Fibroblast of villous mesenchyme (primary cell): ENCODE measurements around the genes NAT16 and MOGAT3.

DNA sequence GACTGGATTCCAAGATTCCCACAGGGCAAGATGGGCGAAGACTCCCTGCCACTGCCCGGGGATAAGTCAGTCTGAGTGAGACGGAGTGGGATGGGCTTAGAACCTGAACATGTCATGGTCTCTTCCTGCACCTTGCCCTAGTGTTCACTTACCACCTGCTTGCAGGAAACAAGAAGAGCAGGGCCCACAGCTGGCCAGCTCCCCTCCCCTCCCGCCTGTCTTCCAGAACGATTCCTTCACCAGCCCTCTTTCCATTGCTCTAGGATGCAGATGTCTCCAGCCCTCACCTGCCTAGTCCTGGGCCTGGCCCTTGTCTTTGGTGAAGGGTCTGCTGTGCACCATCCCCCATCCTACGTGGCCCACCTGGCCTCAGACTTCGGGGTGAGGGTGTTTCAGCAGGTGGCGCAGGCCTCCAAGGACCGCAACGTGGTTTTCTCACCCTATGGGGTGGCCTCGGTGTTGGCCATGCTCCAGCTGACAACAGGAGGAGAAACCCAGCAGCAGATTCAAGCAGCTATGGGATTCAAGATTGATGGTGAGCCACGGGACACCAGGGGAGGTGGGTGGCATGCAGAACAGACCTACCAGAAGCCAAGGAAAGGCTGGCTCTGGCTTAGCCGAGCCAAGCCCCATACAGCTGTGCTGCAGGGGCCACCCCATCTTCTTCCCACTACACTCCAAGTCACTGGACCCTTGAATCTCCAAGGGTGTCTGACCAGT lies 1.4 kb downstream of the SERPINE1 start:
- CAGE, long polyA plus RNA = no peak

GRCh38 chr7:101180014-101180480 lies at the start of gene NAT16:
Gene NAT16, minus strand, starts transcription at chr7:101180293.
- CAGE, long polyA plus RNA = no peak

DNA sequence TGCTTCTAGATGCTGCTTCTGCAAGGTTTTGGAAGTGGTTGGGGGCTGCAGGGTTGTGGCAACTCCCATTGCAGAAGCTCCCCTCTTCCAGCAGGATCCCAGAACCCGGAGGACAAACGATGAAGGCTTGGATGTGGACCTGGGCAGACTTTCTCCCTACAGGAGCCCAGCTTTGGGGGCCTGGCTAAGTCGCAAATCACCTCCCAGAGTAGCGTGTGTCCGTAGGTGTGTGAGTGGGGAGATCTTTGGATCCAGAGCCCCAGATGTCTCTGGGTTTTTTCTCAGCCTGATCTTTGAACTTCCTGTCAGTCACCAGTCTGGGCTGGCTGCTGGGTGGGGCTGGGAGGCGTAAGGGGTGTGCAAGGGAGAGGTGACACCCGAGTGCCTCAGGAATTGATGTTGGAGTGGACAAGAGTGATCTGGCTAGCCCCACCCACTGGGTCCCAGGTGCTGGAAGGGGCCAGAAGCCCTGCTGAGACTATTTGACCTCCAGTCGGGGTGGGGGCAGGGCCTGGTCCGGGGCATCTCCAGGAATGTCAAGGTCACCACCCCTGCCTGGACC lies at the start of gene MOGAT3:
Gene MOGAT3, minus strand, starts transcription at position 251 of the 562 bp plus-strand sequence.
- CAGE, long polyA plus RNA = no peak

DNA sequence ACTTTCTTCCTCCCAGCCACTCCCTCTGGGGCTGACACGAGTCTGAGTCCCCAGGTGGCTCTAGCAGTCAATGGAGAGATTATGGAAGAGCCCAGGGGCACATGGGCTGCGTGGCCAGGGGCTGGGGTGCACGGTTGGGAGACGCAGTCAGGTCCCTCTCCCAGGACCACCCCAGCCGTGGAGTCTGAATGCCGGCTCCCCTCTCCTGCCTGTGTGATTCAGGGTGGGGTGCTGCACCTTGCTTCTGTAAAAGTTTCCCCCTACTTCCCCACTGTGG lies 1.9 kb downstream of the CLDN15 start:
- CAGE, long polyA plus RNA = no peak

GRCh38 chr7:101238424-101238682 lies 751 bp upstream of the CLDN15 start:
- CAGE, long polyA plus RNA = no peak

- CAGE, long polyA plus RNA = no peak
Observed at GRCh38 chr7:101243549-101244529, 1.0 kb downstream of the FIS1 start.

DNA sequence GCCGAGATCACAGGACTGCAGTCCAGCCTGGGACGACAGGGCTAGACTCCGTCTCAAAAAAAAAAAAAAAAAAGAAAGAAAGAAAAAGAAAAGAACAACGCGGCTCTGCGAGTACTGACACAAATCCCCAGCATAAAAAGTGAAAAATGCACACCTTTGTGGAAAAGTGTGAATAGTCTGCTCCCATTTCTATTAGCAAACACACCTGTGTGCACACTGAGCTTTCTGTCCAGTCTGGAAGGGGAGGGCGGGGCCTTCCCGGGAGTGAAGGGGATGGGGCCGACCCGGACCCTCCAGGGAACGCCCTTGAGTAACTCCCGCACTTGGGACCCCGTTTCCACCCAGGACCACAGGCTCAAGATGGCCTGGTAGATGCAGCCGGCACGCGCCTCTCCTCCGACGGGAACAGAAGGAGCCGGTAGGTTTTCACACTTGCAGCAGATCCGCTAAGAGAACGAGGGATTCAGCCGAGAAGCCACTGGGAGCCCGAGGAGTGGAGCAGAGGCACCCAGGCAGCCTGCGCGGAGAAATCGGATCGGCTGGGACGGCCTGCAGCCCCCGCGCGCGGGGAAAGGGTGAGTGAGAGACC lies 22.2 kb downstream of the IFT22 start:
- CAGE, long polyA plus RNA = no peak

DNA sequence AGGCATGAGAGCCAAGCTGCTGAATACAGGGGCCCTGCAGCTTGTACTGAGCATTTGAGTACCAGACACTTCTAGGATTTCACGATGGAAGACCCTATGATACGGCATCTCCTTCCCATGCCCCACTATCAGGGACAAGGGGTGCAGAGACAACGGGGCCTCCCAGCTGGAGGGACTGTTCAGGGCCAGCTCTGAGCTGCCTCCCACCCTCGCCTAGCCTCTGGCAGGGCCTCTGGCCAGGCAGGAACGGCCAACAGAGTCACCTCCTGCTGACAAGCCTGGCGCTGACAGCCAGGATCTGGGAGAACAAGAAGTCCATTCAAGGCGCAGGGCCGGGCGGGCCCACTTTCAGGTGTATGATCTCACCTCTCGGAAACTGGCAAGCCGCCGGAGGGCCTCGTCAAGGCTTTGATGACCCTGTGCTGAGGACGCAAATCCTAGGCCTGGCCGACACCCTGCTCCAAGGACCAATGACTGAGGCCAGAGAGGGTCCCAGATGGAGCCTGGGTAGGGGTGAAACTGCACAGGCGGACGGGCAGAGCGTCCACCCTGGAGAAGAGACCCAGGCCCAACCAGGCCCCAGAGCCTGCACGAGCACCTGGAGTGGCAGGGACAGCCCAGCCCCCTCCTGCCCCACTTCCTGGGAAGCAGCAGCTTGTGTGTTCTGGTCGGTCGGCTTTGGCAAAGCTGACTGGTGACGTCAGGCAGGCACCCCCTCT lies 30.7 kb downstream of the MYL10 start:
- CAGE, long polyA plus RNA = no peak

DNA sequence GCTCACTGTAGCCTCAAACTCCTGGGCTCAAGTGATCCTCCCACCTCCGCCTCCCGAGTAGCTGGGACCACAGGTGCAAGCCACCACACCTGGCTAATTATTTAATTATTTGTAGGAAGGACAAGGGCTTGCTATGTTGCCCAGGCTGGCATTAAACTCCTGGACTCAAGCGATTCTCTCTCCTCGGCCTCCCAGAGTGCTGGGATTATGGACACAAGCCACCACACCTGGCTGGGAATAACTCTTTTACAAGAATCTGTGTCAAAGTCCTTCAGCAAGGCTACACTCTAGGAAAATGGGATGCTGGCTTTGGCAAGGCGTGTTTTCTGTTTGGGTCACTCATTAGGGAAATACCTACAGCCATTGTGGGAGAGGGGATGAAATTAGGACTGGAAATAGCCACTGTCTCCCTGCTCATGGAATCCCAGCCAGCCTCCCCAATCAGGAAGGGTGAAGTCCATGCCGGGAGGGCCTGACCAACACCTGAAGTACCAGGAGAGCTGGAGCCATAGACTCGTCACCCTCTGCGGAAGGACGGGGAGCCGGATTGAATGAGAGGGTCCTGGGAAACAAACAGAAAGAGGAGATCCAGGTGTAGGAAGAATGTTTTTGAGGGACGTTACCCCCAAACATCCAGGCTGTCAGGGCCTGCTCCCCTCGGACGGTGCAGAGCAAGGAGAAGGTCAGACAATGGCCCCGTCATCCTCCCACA lies 72.2 kb upstream of the MYL10 start:
- CAGE, long polyA plus RNA = no peak

- CAGE, long polyA plus RNA = no peak
Observed at GRCh38 chr7:101740961-101741720, 76.3 kb upstream of the CUX1 start.

DNA sequence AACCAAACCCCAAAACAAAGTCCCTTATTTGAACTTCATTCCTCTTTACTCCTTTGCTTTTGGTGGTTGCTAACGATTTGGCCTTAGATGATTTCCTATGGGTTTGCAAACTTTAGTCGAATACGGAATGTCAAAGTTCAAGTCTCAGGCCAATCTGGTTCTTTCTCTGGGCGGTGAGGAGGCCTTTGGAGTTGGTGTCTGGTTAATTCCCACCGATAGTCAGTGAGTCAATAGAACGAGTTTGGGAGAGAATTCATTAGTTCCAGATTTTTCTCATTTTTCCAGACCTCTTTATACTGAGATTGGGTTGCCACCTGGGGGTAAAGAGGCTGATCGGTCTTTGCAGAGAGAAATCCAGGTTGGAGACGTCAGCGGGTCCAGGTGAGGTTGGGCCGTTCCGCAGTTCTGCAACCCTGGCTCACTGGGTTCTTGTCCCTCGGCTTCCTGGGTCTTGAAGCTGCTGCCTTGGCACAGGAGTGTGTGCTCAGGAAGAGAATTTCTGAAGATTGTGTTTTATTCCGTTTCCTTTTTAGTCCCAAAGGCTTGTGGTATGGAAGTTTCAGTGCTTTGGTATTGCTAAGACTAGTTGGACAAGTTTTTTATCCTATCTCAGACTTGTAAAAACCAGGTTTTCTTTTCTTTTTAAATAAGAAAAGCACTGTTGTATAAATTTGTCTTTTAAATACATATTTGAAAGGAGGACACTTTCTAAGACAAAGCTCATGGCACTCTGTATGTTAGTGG lies 1.3 kb downstream of the CUX1 start:
- CAGE, long polyA plus RNA = no peak

GRCh38 chr7:101856302-101857399 lies 39.2 kb downstream of the CUX1 start:
- CAGE, long polyA plus RNA = no peak

- CAGE, long polyA plus RNA = no peak
Observed at GRCh38 chr7:101869350-101869997, 52.0 kb downstream of the CUX1 start.

GRCh38 chr7:101884878-101885569 lies 67.6 kb downstream of the CUX1 start:
- CAGE, long polyA plus RNA = no peak

DNA sequence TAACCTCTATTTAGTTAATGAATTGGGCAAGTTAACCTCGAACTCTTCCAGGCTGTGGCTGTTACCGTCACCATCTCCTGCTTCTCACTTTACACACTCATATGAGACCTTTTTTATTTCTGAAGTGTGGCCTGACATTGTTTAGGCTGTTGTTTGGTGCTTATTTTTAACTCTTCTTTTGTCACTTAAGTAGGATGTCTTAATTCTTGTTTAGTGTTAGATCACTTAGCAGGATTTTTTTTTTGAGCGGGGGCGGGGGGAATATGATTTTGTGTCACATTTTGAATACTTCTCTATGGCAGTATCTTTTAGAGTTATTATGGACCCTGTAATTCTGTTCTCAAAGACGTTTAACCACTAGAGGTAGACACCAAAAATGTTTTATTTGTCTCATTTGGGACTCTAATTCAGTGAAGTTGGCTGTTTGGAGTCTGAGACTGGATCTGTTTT lies 73.4 kb downstream of the CUX1 start:
- CAGE, long polyA plus RNA = no peak

DNA sequence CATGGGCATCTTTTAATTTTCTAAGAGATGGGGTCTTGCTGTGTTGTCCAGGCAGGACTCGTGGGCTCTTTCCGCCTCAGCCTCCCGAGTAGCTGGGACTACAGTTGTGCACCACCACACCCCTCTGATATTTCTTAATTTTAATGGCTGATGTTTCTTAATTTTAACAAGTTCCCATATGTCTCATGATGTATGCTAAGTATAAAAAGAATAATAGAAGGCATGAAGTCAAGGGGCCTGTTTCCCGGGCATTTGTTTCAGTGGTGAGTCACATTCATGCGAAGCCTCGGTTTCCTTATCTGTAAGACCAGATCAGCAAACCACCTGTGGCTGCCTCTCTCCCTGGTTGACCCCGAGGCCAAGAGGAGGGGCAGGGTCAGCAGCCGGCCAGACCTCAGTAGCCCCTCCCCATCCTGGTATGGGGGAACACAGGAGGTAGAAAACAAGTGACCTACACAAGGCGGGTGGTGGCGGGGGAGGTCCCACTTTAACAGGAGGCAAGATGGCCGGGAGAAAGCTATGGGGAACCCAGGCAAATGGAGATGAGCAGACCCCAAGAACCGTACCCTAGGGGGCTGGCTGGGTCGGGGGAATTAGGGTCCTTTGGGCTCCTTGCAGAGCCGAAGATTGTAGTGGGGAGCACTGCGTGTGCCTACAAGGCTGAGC lies 85.5 kb downstream of the CUX1 start:
- CAGE, long polyA plus RNA = no peak

DNA sequence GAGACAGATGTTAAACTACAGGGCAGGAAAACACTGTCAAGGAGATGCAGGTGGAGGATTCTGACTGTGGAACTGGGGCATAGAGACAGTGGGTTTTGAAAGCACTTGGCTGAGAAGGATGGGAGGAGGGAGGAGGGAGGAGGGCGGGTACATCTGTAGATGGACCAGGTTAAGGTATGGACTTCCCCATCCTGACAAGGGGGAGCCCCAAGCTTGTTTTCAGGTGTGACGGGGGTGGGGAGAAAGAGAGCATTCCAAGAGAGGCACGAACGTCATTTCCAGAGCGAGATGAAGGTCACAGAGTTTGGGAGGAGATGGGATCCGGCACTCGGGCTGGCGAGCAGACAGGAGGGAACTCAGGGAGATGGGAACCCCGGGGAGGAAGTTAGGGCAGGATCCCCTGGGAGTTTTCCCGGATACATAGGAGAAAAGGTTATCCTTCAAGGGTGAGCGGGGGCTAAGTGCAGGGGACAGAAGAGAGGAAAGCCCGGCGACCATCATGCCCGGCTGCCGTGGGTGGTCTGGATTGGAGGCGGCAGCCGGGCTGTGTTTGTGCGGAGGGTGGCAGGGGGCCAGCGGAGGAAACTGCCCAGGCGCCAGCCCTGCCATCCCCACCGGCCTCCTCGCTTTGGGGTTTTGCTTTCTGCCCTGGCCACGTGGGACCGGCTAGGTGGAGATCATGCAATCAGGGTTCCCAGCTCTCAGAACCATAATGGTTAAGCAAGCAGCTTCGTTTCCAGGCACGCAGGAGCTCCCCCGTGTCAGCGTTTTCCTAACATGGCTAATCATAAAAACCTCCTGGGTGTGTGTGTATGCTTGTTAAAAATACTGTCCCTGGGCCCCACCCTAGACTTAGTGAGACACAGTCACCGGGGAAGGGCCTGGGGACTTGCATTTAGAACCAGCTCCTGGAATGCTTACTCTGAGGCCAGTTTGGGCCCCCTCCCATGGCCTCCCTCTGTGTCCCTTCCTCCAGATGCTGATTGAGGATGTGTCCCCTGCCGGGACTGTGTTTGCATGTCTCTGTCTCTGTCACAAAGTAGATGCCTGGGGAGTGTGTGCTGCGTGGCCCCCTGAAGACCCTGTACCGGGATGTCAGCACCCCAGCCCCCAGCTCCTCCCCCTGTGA lies 119.1 kb downstream of the CUX1 start:
- CAGE, long polyA plus RNA = no peak

DNA sequence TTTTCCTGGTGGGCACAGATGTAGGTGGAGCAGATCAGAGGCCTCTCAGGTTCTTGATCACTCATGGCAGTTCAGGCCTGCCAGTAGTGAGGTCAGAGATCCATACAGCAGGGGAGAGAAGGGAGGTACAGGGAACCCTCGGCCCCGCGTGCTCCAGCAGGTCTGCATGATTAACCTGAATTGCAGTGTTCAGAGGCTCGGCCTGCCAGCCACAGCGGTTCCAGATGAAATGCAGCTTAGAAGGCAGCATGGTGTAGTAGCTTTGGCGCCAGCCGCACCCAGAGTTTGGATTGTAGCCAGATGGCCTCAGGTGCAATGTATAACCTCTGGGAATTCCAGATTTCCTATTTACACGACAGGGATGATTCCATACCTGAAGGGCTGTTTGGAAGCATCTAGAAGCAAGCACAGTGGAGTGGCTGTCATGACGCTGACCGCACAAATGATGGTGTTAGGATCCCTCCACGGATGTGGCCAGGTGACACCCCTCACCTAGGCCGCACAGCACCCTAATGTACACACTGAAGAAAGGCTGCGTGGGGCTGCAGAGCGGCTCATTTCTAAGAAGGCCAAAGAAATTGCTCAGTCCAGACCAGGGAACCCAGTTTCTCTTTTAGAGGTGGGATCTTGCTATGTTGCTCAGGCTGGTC lies 191.6 kb downstream of the CUX1 start:
- CAGE, long polyA plus RNA = no peak

- CAGE, long polyA plus RNA = no peak
Observed at GRCh38 chr7:102146816-102147584, 139.7 kb upstream of the SH2B2 start.

GRCh38 chr7:102233957-102234673 lies 52.6 kb upstream of the SH2B2 start:
- CAGE, long polyA plus RNA = no peak